Sternocleidomastoid (tissue), 1 donor: ENCODE measurements around a stretch of chr2.

- PRO-cap: no peak
Measured at GRCh38 chr2:27737233-27738211, 34.0 kb upstream of the MRPL33 start.

DNA sequence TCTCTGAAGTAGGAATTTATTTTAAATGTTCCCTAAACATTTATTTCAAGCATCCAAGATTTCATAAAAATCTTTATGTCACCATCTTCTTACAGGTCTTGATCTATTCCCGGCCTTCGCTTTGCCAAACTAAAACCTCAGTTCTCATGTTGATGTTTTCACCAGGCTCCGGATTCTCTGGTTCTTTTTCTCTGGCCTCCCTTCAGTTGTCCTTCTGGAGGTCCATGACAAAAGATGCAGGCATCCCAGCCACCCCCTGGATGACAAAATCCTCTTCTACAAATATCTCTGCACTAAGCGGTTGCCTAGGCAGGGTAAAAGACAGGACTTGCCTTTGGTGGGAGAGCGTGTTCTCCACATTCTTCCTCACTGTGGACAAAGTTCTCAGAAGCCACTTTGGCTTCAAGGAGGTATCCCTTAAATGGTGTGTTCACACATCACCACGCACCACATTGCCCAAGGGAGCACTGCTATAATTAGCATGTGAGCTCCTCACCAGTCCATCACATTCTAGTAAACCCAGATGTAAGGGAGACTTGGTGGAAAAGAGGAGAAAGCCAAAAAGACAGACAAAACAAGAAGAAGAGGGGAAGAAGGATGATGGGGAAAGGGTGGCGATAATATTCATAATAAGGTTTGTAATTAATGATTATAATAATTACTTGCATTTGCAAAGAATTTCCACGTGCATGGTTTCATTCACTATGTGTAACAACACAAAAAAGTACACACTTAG is 23.6 kb upstream of the MRPL33 start:
- PRO-cap: no peak

DNA sequence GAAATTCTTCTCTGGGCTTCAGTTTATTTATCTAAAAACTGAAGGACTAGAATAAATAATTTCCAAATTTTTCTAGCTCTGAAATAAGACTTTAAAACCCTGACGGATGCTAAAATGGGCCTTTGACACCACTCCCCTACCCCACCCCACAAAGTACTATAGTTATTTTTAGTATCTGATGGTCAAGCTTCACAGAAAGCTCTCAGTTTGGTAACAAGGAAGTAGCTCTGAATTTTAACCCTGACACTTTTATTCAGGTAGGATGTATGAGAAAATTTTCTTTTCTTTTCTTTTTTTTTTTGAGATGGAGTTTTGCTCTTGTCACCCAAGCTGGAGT is 2.4 kb downstream of the RBKS start:
- PRO-cap: no peak

DNA sequence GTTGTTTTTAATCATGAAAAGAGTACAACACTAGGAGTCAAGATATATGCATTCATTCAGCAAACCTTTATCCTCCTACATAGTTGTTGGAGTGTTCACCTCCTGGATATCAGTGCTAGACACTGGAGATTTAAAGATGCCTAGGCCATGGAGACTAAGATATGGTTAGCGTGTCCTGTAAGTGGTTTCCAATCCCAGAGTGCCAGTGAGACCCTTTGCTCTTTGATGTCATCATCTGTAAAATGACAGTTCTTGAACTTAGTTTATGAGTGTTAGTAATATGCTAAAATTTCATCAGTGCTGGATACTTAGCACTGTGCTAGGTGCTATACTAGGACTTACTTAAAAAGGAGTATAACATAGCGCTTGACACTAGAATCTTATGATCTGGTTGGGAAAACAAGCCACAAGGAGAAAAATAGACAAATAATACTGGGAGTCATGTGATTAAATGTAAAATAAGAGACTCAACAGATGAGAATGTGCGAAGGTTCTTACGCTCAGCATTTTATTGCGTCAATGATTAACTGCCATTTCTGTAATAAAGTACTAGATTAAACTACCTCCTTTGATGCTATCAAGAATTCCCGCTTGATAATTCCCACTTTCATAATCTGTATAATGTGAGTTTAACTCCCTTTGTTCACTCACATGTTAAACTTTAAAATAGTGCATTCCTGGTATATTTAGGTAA is 31.5 kb downstream of the BABAM2 start:
- PRO-cap: no peak

GRCh38 chr2:28161071-28161412 is 231.6 kb upstream of the FOSL2 start:
- PRO-cap: no peak

DNA sequence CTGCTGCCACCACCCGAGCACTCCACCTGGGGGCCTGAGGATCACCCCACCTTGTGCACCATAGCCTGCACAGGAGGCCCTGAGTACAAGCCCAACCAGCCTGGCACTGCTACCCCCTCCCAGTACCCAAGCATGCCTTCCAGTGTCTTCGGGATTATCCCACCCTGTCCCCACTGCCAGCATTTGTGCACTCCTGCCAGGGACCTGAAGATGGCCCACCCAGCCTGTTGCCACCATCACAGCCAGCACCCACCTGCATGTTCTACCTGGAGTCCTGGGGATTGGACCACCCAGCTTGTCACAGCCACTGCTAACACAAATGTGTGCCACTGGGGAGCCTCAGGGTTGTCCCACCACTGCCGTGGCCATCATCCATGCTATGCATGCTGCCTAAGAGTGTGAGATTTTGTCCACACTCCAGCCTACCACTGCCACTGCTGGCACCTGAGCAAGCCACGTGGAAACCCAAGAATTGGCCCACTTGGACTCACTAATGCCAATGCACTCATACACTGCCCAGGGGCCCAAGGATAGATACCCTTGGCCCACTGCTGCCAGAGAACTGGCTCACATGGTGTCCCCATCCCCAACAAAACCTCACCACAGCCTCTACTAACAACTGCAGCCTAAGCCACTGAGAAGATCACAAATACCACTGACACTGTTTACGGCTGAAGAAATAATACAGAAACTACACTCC is 217.2 kb upstream of the FOSL2 start:
- PRO-cap: no peak

DNA sequence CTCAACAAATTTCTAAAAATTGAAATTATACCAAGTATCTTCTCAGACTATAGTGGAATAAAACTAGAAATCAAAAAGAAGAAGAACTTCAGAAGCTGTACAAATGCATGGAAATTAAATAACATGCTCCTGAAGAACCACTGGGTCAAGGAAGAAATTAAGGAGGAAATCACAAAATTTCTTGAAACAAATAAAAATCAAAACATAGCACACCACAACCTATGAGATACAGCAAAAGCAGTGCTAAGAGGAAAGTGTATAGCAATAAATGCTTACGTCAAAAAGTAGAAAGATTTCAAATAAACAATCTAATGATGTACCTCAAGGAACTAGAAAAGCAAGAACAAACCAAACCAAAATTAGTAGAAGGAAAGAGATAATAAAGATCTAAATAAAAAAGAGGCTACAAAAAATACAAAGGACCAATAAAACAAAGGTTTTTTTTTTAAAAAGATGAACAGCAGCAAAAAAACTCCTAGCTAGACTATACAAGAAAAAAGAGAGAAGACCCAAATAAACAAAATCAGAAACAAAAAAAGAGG is 214.3 kb upstream of the FOSL2 start:
- PRO-cap: no peak

- PRO-cap: no peak
Measured at GRCh38 chr2:28300696-28301583, 91.7 kb upstream of the FOSL2 start.

DNA sequence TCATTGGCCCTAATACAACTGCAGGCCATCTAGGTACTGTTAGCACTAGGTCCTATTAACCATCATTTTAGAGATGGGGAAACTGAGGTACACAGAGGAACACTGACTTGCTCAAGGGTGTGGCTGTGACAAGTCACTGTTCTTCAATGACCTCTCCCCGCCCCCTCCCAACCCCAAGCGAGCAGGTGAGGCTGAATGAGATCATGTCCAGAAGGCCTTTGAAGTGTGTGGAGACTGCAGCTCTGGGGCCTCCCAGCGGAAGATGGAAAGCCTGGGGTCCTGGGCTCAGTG is 17.0 kb upstream of the FOSL2 start:
- PRO-cap: no peak

GRCh38 chr2:28376945-28377683 is 15.5 kb upstream of the FOSL2 start:
- PRO-cap: no peak

GRCh38 chr2:28391976-28392760 is 490 bp upstream of the FOSL2 start:
- PRO-cap: bidirectional peak, plus-strand start at chr2:28392182, minus-strand start at chr2:28392297; bidirectional peak, plus-strand start at chr2:28392937, minus-strand start at chr2:28392628

- PRO-cap: bidirectional peak, plus-strand start at chr2:28395726, minus-strand start at chr2:28395590
Measured at GRCh38 chr2:28395639-28395973, 2.9 kb downstream of the FOSL2 start.

GRCh38 chr2:28414939-28415838 is 22.5 kb downstream of the FOSL2 start:
- PRO-cap: no peak

DNA sequence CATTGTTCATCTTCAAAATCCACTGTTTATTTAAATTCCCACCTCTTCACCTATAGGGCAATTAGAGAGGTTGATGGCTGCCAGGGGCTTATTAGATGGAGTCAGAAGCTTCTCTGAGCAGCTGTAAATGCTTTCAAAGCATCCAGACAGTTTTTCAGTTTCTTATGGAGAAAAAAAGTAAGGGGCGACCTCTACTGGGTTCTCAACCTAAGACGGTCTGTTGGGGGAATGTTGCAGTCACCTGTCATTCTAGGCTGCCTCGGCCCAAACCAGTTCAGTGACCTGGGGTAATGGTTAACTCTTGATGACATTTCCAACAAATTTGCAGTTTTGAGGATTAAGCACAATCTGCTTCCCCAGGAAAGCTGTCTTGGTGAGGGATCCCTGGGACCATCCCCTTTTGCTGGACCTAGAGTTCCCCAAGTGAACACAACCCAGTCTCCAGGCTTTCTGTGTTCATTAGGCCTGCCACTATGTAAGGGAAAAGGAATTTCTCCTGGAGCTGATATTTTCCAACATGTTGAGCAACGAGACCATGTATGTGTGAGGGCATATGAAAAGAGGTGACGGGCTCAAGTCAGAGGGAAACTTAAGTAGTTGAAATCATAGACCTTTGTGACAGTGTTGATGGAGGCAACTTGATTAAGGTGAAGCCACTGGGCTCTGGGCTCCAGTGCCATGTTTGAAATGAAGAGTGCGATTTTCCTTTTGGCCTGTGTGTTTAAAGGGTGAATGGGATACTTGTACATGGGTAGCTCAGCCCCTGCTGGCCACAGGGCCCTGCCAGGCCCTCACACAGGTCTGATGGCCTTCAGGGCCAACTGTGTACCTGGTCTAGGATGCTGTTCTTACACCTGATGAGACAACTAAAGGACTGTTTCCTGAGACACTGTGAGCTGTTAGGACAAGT is 26.9 kb downstream of the FOSL2 start:
- PRO-cap: no peak

DNA sequence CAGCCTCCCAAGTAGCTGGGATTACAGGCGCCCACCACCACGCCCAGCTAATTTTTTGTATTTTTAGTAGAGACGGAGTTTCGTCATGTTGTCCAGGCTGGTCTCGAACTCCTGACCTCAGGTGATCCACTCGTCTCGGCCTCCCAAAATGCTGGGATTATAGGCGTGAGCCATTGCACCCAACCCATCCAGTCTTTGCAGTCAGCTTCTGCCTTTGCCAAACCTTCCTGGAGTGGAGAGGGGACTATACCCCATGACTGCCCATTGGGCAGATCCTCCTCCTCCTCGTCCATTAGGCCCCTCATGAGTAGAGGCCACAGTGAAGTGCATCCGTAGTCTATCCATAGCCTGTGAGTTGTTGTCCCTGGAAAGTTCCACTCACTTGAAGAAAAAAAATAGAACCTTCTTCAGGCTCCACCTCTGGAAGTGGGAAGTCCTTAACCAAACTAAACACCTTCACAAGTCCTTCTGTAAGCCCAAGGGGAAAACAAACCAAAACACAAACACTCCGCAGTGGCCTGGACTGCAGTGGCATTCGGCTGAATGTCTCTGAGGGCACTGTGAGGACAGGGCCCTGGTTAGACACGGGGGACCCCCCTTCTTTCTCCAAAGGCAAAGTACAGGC is 27.8 kb downstream of the FOSL2 start:
- PRO-cap: no peak

DNA sequence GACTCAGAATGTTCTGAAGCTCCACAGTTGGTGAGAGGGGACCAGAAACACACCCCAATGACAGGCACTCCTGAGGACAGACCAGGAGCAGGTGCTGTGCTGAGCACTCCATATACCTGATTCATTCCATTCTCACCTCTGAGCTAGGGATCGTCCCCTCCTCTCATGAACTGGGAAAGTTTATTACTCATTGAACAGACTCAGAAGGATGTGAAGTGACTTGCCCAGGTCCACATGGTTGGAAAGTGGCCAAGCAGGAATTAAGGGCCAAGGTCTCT is 25.2 kb upstream of the PLB1 start:
- PRO-cap: no peak

DNA sequence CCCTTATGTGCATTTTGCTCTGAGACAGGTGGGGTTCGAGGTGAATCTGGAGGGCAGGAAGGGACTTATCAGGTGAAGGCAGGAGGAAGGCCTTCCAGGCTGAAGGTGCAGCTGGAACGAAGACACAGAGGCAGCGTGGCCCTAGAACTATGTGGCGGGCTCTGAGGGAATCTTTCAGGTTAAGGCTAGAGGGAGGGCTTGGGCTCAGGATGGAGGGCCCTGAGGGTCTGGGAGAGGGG is 24.9 kb upstream of the PLB1 start:
- PRO-cap: no peak

DNA sequence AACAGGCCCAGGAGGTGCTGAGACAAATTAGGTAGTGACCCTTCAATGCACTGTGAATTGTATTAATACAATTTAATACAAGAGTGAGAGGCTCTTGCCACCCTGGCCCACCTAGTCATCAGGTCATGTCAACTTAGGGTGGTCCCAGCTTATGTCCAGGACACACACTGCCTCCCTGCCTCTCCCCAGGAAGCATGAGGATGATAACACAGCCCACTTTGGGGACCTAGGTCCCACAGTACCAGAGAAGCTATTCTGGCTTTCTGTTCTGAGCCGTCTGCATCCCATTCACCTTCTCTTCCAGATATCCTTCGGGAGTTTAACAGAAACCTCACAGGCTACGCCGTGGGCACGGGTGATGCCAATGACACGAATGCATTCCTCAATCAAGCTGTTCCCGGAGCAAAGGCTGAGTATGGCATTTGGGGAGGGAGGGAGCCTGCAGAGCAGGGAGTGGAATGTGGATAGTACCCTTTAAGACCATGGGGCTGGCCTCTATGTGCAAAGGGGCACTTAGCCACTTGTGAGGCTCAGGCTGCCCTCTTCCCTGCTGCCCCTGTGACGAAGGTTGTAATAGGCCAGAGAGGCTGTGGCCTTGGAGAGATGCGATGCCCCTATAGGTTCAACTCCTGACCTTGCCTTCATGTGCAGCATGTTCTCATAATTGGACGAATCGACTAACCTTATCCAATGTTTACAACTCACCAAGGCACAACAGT is 102.6 kb downstream of the PLB1 start:
- PRO-cap: no peak

DNA sequence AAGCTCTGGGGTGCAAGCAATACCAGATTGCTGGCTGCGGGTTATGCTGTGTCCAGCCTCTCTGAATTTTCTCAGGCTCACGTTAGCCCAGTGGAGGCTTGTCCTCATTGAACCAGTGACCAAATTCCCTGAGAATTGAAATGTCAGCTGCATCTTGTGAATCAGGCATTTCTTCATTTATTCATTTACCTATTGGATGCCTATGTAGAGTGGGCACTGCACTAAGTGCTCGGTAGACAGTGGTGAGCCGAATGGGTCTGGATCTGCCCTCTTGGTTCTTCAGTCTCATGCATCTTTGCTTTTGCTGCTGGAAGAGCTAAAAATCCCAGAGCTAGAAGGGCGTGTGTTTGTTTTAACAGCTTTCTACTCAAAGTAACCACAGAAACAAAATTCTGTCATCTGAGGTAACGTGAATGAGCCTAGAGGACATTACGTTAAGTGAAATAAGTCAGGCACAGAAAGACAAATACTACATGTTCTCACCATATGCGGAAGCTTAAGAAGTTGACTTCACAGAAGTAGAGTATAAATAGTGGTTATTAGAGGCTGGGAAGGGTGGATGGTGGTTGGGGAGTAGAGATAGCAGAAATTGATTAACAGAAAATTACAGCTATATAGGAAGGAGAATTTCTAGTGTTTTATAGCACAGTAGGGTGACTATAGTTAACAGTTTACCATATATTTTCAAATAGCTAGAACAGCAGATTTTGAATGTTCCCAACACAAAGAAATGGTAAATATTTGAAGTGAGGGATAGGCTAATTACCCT is 119.8 kb downstream of the PLB1 start:
- PRO-cap: no peak

DNA sequence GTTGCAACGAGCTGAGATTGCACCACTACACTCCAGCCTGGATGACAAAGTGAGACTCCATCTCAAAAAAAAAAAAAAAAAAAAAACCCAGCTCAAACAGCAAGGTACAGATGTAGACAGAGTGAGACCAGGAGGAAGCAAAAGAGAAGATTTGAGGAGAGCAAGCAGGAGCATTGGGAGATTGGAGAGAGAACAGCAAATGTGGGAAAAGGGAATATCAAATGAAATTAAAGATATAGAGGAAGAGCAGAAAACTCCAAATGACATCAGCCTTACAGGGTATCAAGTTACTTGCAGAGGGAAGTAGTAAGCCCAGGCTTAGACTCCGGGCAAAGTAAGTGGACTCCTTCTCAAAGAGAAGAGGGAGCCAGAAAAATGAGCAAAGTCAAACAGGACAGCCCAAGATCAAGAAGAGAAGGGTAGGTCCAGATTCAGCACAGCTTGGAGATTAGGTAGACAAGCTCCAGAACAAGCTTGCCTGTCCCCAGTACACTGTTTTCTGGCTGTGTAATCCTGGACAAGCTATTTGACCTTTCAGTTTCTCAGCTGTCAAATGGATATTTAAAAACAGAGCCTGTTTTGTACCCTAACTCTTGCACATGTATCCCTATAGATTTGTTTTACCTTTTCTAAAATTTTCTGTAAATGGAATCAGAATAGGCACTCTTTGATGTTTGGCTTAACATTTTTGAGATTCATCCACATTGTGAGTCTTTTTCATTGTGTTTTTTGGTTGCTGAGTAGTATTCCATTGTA is 93.1 kb upstream of the PPP1CB start:
- PRO-cap: no peak